Placental pericyte (primary cell): Measurements from ENCODE around the genes CDH8, CKLF, DYNC1LI2 and CA7.

DNA sequence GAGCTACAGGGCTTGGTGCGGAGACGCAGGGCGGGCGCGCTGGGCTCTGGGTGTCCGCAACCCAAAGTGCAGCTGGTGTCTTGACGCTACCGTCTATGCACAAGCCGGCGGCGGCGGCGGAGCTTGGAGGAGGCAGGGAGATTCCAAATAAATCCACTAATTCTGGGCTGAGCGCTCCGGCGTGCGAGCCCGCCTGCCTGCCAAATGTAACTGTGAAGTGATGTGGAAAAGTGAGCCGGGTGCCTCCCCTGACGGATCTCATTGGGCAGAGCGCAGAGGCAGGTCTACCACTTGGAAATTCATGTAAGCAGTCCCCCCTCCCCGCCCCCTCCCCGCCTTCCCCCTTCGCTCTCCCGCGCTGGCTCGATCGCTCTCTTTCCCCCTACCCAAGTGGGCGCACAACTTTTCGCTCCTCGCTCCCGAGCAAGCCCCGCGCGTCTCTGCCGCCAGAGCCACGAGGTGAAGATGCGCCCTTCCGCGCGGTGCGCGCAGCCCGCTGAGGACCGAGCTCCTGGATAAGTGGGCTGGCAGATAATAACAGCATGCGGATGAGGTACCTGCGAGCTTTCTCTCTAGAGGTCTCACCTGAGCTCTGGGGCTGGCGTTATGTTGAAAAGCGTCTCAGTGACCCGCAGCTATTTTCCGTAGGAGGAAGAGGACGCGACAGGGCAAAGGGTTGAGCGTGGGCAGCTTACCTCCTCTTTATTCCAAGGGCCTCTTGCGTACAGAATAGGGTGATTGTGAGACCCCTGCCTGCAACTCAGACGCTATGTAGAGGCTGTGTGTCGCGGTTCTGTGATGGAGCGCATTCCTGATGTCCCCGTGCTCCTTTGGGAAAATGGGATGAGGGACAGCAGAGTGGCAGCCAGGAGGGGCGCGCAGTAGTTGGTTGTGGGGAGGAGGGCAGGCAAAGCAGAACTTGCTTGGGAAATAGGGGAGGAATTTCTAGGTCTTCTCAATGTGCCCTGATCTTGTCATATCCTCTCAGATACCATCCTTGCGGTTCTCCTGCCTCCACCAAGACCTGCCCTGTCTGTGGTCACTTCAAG is at the start of gene CDH8:
Gene CDH8, minus strand, starts transcription at position 214 of the 1,049 bp plus-strand sequence.
- CAGE, long polyA plus RNA: no peak

DNA sequence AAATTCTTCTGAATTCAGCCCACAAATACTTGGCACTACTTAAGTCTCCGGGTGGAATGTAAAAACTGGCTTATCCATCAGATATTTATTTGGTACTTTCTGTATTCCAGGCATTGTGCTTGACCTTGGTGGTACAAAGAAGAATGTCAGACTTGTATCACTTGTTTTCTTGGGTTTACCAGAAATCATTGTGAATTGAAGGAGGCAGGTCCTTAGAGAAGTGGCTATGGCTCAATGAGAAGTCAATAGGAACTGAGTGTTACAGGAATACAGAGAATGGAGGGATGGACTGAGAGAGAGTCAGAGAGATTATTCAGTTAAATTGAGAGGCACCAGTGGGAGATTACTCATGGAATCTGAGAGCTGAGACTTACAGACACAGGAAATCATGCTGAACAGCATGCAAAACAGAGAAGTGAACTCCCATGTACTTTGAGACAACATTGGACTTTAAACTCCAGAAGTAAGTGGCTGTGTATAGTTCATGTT is 704.1 kb downstream of the CDH11 start:
- CAGE, long polyA plus RNA: no peak

GRCh38 chr16:64998454-64999253 is 123.2 kb downstream of the CDH11 start:
- CAGE, long polyA plus RNA: no peak

- CAGE, long polyA plus RNA: no peak
These were observed 100.0 kb upstream of the CDH5 start for GRCh38 chr16:66266418-66266966.

DNA sequence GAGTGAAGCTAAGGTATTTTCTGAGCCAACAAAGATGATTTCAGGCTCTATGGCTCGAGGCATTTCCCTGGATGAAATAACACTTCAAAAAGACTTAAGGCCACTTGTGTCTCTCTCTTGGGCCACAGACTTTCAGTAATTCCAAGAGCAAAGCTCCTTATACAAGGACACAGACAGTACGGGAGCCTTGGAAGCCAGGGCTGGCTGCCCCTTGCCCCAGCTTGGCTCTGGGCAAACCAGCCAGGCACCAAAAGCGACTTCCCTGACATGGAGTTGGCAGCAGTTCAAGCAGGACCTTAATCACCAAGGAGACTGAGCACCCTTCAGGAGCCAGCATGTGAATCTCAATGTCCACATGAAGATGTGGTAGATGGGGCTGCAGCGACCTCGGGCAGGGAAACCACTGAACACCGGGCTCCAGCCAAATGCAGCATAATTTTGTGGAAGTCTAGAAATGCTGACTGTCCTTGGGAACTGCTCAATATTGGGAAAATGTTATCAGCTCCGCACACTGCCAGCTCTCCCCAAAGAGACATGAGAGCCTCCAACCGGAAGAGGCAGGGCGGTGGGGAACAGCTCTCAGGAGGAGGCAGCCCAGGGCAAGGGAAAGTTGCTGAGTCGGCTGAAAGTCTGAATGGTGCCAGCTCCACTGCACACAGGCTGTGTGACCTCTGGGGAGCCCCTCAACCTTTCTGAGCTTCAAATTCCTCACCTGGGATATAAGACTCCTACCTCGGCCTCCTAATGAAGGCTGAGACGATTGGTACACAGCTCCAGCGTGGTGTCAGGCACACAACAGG is 38.9 kb downstream of the TK2 start:
- CAGE, long polyA plus RNA: no peak

- CAGE, long polyA plus RNA: start-site peak on the plus strand at chr16:66552570-66552611, 619 and 76 reads in 2 replicates
These were observed at the start of gene CKLF for GRCh38 chr16:66552226-66553169. TSS of gene CKLF (plus strand) at chr16:66552576.

GRCh38 chr16:66553170-66553732 is 875 bp downstream of the CKLF start:
- CAGE, long polyA plus RNA: no peak

DNA sequence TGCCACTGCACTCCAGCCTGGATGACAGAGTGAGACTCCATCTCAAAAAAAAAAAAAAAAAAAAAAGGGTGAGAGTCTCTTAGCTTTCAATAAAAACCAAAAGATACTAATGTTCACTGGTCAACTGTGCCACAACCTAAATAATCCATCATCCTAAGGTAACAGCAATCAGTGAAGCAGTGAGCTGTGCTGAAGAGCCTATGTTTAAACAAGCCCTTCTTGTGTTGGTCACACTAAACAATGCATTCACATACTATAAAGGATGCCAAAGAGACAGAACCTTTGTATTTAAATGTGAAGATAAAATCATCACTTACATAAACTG is 7.9 kb downstream of the DYNC1LI2 start:
- CAGE, long polyA plus RNA: no peak

GRCh38 chr16:66750799-66752081 is at the start of gene DYNC1LI2:
TSS of gene DYNC1LI2 (minus strand) at chr16:66751609.
- CAGE, long polyA plus RNA: no peak

DNA sequence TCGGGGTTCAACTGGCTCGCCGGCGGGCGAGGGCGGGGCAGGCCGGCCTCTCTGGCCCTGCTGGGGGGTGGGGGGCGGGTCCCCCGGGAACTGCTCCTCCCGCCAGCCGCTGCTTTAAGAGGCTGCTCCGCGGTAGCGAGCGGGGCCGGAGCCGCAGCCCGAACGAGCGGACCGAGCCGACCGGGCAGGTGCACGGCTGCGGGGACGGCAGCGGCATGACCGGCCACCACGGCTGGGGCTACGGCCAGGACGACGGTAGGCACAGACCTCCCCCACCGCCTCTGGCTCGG is at the start of gene CA7:
Gene CA7, plus strand, starts transcription at position 142 of the 290 bp plus-strand sequence.
- CAGE, long polyA plus RNA: no peak

GRCh38 chr16:66871644-66872206 is 8.6 kb upstream of the PDP2 start:
- CAGE, long polyA plus RNA: no peak

GRCh38 chr16:66905497-66906168 is 13.1 kb downstream of the CDH16 start:
- CAGE, long polyA plus RNA: no peak

- CAGE, long polyA plus RNA: no peak
These were observed 2.2 kb downstream of the CES2 start for GRCh38 chr16:66937049-66938424.

- CAGE, long polyA plus RNA: no peak
These were observed 11.2 kb downstream of the CES2 start for GRCh38 chr16:66946580-66946898.

GRCh38 chr16:66977590-66978110 is 10.7 kb upstream of the CES4A start:
- CAGE, long polyA plus RNA: no peak

- CAGE, long polyA plus RNA: no peak
These were observed 8.5 kb downstream of the CES4A start for GRCh38 chr16:66996832-66997416.

DNA sequence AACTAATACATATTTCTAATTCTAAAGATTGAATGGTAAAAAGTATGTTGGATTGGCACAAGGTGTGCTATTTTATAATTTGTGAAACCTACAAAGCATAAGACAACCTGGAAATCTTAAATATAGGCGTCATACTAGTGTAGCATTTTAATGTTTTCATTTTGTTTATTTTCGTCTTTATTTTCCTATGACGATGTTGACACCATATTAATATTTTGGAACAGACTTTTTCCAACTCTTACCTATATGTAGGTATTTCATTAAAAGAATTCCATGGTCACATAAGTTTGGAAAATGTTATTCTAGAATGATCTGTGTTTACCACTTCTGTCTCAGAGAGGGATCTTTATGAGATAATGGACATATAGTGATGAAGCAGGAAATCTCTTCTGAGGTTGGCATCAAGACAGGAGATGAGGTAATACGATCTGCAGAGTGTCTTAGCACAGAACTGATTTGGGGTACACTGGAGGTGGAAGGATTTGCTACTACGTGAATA is 5.3 kb downstream of the CBFB start:
- CAGE, long polyA plus RNA: no peak

GRCh38 chr16:67146412-67146775 is 4.4 kb downstream of the B3GNT9 start:
- CAGE, long polyA plus RNA: no peak

DNA sequence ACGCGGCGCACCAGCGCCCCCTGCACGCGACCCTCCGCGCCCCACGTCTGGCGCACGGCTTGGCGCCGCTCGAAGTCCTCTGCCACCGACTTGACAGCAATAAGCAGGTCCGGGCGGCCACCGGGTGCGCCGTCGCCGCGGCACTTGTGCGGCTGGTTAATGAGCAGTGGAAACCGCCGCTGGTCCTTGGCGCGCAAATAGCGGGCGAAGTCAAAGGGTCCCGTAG is 857 bp downstream of the B3GNT9 start:
- CAGE, long polyA plus RNA: no peak

DNA sequence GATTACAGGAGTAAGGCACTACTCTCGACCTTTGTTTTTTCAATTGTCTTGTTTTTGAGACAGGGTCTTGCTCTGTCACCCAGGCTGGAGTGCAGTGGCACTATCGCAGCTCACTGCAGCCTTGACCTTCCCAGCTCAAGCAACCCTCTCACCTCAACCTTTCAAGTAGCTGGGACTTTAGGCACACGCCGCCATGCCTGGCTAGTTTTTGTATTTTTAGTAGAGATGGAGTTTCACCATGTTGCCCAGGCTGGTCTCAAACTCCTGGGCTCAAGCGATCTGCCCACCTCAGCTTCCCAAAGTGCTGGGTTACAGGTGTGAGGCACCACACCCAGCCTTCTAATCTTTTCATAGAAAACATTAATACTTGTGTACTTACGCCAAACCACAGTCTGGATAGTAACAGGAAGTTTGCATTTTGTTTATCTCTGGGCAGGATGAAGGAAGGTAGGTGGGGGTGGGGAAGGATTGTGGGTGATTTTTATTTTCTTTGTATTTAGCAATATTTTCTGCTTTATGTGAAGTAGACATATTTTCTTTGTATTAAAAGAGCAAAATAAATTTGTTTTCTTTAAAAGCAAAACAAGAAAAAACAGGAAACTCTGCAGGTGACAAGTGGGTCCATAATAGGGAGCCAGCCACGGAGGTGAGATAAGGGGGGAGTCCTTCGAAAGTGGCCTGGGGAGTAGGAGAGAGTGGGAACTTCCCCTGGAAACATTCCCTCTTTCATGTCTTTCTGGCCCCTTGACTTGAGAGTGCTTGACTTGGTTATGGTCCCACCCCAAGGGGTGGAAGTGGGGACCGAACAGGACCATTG is 1.4 kb downstream of the TRADD start:
- CAGE, long polyA plus RNA: no peak